ENCODE measurements around a stretch of chr6.

GRCh38 chr6:43515474-43516255 is 1.1 kb downstream of the YIPF3 start:
- PRO-cap, 2 experiments = no peak in any of the 2 experiments

DNA sequence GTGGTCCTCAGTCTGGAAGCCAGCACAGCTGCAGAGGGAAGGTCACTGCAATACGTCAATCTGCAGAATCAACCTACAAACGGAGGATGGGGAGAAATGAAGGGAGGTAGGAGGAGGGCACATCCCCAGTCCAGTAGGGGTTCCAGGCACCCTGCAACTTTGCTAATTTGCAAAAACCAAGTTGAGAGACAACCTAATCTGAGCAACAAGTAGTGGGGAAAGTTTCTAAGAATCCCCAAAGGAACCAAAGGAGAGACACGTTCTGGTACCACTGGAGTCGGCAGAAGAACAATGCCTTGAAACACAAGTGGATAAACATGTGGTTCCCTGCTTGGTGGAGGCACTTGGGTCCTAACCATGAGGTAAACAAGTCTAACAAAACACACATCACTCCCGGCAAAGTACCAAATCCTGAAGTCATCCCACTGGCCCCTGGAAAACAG is 4.9 kb downstream of the MRPS18A start:
- PRO-cap, 2 experiments = no peak in any of the 2 experiments

GRCh38 chr6:43695500-43696423 is 8.2 kb upstream of the MRPS18A start:
- PRO-cap, 2 experiments = no peak in any of the 2 experiments

GRCh38 chr6:43718361-43719166 is 31.0 kb upstream of the MRPS18A start:
- PRO-cap, 2 experiments = no peak in any of the 2 experiments

DNA sequence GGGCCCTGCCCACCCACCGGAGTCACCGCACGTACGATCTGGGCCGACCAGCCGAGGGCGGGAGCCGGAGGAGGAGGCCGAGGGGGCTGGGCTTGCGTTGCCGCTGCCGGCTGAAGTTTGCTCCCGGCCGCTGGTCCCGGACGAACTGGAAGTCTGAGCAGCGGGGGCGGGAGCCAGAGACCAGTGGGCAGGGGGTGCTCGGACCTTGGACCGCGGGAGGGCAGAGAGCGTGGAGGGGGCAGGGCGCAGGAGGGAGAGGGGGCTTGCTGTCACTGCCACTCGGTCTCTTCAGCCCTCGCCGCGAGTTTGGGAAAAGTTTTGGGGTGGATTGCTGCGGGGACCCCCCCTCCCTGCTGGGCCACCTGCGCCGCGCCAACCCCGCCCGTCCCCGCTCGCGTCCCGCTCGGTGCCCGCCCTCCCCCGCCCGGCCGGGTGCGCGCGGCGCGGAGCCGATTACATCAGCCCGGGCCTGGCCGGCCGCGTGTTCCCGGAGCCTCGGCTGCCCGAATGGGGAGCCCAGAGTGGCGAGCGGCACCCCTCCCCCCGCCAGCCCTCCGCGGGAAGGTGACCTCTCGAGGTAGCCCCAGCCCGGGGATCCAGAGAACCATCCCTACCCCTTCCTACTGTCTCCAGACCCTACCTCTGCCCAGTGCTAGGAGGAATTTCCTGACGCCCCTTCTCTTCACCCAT is 1.7 kb downstream of the VEGFA start:
- PRO-cap, 2 experiments = peak in 2 of 2 experiments; most common plus-strand start position 452 of the sequence (in 2); most common minus-strand start position 147 of the sequence (in 1)

GRCh38 chr6:43796675-43797800 is 27.0 kb downstream of the VEGFA start:
- PRO-cap, 2 experiments = no peak in any of the 2 experiments

GRCh38 chr6:43809205-43810004 is 39.4 kb downstream of the VEGFA start:
- PRO-cap, 2 experiments = no peak in any of the 2 experiments

DNA sequence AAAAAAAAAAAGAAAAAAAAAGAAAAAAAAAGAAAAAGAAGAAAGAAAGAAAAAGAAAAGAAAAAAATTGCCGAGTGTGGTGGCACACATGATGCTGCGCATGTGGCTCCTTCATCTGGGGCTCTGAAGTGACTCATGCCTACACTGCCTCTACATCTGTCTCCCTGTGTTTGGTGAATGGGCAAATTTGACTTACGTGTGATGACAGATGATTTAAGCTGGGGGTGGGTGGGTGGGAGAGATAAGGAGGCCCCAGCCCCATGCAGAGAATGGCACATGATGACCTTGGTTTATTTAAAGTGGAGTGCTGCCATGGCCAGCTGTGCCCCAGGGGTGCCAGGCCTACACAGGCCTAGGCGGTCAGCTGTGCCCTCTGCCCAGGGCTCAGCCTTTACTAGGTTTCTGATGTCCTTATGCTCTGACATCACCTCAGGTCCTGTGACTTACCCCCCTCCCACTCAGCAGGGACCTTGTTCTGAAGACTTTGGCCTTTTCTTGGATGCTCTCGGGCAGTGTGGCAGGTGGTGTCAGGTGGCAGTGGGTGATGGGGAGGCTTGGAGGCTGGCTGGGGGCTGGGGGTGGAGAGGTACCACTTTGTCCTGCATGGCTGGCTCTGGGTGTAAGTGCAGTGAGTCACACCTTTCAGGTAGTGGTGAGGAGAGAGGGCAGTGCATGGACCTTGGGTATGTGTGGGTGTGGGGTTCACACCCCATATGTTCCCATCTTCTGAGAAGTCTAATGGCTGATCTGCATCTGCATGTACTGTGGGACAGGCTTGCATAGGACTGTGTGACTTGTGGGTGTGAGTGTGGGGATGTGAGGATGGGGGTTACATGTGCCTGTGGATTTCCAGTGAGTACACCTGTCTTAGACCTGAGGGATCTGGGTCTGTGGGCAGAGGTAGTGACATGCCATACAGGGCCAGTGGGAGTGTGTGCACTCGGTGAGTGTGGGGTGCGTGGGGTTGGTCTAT is 41.3 kb downstream of the VEGFA start:
- PRO-cap, 2 experiments = no peak in any of the 2 experiments

DNA sequence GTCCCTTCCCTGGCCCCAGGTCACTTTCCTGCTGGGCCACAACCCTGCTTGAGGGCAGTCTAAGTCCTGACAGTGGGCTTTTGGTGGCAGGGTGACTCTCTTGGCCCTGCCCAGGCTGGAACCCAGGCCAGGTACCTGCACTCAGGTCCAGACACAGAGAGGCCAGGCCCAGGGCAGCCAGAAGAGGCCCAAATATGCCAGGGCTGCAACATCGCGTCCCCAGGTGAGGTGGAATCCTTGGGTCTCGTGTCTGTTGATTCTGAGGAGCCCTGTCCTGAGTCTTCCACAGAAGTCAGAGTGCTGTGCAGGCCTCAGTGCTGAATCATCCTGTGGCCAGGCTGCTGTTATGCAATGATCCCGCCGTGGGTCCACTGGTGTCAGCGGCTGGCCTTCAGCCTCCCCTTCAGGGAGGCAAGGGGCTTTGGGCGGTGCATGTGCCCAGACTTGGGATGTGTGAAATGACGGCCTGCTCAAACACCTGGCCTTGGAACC is 68.6 kb downstream of the VEGFA start:
- PRO-cap, 2 experiments = no peak in any of the 2 experiments

DNA sequence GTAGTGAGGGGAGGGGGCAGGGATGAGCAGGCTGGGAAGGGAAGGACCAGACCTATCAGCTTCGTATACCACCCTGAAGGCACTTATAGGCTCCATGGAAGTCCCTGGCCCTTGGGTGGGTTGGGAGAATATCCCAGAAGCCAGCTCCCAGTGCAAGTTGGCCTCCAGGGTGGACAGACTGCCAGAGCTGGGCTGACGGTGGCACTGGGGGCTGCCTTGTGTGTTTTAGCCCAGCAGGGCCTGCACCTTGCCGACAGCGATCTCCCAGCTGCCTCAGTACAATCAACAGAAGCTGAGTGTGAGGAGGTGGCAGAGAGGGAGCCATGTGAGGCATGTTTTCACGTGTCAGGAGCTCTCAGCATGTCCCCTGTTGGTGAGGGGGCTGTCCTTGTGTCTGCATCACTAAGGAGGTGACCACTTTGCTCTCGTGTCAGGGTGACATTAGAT is 159.5 kb downstream of the VEGFA start:
- PRO-cap, 2 experiments = no peak in any of the 2 experiments

- PRO-cap, 2 experiments = no peak in any of the 2 experiments
Measured at GRCh38 chr6:43989611-43990083, 137.6 kb downstream of the MRPL14 start.

DNA sequence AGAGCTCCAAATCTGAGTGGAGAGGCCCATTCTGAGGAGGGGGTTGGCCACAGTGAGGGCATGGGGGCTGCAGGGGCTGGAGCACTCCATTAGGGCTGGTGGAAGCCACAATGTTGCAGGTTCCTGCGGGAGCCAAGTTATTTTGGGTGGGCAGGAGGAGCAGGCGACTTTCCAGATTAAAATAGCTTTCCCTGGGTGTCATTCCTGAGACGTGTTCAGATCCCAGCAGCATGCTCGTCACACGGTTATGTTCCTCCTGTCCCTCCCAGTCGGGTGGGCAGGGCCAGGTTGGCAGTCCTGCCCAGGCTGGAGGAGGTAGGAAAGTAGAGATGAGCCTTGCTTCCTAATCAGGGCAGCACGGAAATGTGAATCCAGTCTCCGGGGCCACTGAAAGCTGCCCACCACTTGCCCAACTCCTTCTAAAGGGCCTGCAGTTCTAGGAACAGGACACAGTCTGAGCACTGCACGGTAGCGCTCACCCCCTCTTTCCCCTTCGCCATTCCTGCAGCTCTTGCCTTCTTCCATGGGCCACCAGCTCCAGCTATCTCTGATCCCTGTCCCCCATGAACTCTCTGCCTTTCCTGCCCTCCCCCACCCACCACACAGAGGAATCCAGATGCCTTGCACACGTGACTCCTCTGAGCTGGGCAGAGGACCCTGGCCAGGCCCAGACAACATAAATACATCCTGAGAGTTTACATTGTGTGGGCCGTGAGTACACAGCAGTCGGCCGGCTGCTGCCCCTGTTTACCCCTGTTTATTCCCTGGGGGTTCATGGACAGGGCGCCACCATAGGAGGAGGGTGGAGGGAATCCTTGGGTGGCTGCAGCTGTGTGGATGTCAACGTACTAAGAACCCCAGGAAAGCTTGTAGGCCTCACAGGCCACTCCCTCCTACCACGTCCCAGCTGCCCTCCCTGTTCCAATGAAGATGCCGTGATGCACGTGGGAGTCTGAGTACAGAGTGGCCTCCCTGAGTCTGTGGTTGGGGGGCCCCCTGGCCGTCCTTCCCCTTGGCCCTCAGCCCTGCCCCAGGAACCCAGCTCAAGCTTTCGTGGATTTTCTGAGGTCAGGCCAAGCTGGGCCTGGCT is 136.7 kb downstream of the MRPL14 start:
- PRO-cap, 2 experiments = peak in 1 of 2 experiments; most common plus-strand start position 690 of the sequence (in 1)

DNA sequence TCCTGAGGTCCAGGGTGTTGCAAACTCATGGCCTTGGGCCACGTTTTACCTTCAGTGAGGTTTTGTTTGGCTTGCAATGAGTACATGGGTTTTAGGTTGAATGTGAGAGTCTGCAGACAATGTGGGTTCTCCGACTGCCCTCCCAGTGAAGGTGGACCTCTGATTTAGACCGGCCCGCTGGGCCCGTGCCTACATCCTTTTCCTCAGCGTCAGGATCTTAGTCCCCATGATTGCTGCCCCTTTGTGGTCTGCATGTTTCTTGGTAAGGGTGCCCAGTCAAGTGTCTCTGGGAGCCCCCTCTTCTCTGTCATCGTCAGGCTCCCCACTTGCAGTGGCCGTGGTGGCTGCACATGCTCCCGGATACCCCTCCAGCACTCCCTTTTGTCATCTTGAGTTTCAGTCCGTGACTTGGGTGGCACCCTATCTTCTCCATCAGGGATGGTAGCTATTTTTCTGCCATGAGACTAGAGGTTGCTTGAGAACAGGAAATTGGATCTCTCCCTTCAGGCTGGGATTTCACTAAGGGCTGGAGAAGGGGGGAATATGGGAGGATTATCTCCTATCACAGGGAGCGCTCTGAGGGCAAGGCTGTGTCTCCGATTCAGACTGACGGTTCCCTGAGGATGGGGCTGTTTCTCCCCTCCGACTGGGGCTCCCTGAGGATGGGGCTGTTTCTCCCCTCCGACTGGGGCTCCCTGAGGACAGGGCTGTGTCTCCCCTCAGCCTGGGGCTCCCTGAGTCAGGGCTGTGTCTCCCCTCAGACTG is 123.2 kb downstream of the MRPL14 start:
- PRO-cap, 2 experiments = no peak in any of the 2 experiments

DNA sequence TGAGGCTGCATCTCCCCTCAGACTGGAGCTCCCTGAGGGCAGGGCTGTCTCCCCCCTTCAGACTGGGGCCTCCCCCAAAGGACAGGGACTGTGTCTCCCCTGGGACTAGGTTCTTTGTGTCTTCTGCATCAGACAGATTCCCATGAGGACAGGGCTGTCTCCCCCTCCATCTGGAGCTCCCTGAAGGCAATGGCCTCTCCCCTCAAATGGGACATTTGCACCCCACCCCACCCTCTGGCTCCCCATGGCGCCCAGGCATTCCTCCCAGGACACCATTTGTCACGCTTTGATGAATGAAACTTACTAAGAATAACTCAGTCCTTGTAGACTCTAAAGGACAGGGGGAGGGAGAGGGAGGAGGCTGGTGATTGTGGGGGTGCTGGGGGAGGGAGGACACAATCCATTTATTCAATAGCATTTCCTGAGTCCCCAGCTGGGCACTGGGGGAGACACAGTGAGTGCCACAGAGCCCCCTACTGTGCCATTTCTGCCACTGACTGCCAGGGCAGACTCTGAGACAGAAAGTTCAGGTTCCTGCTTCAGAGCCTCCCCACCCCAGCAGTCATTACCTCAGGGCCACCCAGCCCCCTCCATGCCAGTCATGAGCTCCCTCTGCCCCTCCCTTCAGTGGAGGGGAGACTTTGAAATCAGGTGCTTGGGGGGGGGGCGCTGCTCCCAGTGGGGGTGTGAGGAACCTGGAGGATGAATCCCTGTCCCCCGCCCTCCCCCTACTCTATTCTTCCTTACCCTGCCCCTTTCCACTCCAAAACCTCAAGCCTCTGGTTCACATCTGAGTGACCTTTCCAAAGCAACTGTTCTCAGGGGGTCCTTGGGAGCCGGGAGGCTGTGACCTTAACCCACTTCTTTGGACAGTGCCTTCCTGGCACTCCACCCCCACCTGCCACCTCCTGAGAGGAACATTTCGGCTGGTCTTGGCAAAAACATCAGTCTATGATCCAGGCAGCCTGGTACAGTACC is 122.1 kb downstream of the MRPL14 start:
- PRO-cap, 2 experiments = no peak in any of the 2 experiments

- PRO-cap, 2 experiments = no peak in any of the 2 experiments
Measured at GRCh38 chr6:44010733-44011269, 116.5 kb downstream of the MRPL14 start.

GRCh38 chr6:44041419-44042106 is 85.7 kb downstream of the MRPL14 start:
- PRO-cap, 2 experiments = no peak in any of the 2 experiments

DNA sequence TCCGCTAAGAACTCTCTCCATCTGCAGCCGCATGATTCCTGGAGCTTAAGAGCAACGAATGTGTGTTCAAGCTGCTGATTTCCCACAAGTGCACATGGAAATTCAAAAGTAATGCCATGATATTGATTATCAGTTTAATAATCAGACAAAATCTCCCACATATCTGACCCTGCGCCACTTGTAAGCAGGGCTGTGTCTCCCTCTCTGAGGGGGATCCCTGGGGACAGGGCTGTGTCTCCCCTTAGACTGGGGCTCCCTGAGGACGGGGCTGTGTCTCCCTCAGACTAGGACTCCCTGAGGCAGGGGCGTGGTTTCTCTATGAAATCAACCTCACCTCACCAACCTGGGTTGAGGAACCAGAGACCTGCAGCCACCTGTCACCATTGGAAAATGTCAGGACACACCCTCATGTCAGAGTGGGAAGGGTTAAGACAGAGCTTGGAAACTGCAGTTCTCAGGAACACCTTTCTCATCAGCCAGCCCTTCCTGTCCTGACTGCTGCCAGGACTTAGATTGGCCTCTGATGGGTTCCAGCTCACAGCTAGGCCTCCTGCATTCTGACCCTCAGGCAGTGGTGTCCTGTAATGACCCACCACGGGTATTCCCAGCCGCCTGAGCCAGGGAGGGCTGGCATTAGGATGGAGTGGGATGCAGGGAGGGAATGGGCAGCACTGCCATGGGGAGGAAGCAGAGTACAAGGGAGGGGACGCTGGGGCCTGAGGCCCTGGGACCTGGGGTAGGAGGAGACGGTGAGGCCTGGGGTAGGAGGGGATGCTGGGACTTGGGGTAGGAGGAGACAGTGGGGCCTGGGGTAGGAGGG is 76.4 kb downstream of the MRPL14 start:
- PRO-cap, 2 experiments = no peak in any of the 2 experiments

GRCh38 chr6:44119535-44120138 is 7.6 kb downstream of the MRPL14 start:
- PRO-cap, 2 experiments = no peak in any of the 2 experiments

DNA sequence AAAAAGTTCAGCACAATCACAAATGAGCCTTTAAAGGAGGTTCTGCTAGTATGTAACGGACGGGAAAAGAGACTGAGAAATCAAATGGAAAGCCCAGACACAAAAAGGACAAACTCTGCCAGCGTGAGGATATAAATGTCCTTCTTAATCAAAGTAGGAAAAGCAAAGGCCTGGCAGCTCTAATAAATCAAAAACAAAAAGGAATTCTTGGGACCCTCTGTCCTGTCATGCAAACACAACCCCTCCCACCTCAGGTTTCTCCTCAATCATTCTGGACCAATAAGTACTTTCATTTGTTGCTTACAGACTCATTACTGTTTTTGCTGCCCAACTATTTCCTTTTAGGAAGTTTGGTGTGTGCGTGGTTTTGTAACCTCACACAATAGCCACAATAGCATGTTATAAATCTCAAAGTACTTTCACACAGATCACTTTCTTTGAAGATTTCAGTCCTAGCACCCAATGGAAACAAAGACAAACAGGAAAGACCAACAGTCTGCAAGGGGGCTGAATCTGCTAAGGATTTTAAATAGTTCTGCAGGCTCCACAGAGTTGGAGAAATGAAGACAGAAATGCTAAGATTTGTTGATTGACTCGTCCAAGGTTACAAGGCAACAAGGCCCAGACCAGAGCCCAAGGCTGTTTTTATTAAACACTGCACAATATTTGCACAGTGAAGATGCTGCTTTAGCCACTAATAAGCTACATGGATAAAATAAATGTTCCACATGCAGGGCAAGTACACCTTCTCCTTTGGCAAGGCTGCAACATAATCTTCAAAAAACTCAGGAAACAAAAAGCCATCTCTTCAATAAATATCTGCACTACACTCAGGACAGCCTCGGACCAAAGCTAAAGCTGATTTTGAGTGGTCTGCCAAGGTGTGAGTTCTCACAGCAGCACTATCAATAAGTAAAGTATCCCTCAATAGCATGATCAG is 4.3 kb downstream of the MRPL14 start:
- PRO-cap, 2 experiments = no peak in any of the 2 experiments

GRCh38 chr6:44130096-44130449 is 2.7 kb downstream of the TMEM63B start:
- PRO-cap, 2 experiments = no peak in any of the 2 experiments